Pericardium fibroblast (primary cell): ENCODE measurements around the gene SOX30.

GRCh38 chr5:157344397-157345021 is 968 bp downstream of the FNDC9 start:
- RAMPAGE, long total RNA: no peak

DNA sequence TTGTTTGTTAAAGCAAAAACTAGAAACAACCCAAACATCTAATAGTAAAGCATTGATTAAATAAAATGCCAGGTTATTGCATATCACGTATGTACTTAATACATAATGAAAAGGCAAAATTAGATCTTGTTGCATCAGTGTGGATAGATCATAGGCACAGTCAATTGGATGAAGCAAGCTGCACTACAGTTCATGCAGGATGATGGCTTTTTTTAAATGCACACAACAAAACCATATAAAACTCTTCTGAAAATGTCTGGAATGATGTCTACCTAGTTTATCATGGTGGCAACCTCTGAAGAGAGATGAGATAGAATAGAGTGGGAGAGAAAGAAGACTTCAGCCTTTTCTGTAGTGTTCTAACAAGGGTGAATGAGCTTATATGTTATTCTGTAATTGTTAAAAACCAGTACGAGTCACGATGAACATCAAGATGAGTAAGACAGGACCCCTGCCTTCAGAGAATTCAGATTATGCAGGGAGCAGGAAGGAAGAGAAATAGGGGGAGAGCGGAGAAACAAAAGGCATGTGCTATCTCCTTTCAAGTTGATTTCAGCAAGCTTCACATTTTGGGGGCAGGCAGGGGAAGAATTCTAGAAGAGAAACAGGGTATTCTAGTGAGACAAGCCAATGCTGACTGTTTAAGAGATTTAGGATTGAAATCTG is 38.4 kb upstream of the FNDC9 start:
- RAMPAGE, long total RNA: no peak

GRCh38 chr5:157393117-157393824 is 47.8 kb upstream of the FNDC9 start:
- RAMPAGE, long total RNA: no peak

GRCh38 chr5:157486243-157487204 is 26.5 kb downstream of the NIPAL4 start:
- RAMPAGE, long total RNA: no peak

- RAMPAGE, long total RNA: no peak
Measured at GRCh38 chr5:157496699-157497184, 36.7 kb downstream of the NIPAL4 start.

DNA sequence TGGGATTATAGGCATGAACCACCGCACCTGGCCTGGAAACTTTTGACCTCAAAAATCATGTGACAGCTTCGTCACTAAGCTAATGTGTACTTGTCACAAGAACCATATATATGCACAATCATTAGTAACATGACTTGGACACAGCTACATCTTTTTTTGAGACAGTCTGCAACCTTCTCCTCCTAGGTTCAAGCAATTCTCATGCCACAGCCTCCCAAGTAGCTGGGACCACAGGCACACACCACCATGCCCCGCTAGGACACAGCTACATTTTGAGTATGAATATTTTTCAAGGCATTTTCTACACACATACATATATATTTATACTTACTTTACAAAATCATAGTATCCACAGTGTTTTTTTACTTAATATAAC is 40.0 kb downstream of the NIPAL4 start:
- RAMPAGE, long total RNA: no peak

- RAMPAGE, long total RNA: no peak
Measured at GRCh38 chr5:157515910-157516544, 56.0 kb downstream of the NIPAL4 start.

DNA sequence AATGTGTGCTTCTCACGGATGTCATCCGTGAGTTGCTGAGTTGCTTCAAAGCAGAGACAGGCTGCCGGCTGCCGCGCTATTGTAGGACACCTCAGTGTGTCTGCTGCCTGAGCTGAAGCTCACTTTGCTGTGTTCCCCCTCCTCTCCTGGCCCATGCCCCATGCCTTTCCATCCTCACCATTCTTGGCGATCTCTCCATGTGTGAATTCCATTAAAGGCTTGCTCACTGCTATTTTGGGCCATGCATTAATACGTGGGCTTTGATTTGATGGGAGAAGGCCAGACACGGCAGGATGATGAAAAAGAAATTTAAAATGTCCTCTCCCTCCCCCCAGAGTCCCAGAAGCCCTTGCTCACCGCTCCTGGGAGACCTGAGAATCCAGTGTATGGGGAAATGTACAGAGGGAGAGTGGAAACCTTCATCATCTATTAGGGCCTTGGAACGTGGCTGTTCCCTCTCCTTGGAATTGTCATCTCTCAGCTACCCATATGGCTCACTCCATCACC is 14.4 kb downstream of the ADAM19 start:
- RAMPAGE, long total RNA: no peak

DNA sequence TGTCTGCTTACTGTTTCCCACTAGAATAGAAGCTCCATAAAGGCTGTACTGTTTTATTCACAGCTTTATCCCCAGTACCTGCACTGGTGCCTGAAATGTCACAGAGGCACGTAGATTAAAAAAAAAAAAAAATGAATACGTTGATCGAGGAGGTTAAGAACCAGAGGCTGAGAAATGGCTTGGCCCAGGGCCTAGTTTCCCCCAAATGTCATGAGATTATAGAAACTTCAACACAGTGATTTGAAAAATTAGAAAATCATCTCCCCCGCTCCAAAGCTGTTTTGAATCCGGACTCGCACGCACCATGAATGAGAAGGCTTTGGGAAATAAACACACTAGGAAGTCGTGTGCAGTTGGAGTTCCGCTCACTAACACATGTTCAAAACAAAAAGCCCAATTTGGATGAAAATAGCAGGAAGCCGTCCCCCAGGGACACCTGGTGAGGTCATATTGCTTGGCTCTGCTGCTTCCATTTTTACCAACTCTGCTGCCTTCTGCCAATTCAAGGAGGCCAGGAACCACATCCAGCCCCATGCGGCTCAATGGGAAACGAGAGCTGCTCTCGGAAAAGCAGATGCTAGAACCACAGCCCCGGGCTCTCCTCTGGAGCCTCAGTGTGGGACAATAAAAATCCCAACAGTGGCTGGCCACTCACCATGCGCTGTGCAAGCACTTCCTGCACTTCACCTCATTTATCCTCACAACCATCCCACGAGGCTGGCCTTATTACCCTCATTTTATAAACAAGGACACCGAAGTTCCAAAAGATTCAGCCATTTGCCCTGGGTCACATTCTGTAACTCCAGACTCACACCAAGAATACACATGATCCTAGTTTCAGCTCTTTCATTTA is 13.5 kb downstream of the ADAM19 start:
- RAMPAGE, long total RNA: no peak

GRCh38 chr5:157651477-157652709 is at the start of gene SOX30:
SOX30 (minus strand) TSS chr5:157652438.
- RAMPAGE, long total RNA: no peak

- RAMPAGE, long total RNA: no peak
Measured at GRCh38 chr5:157870823-157871356, 11.9 kb upstream of the CLINT1 start.

GRCh38 chr5:158812074-158812984 is 287.4 kb downstream of the EBF1 start:
- RAMPAGE, long total RNA: no peak

- RAMPAGE, long total RNA: no peak
Measured at GRCh38 chr5:158917960-158918159, 181.9 kb downstream of the EBF1 start.

DNA sequence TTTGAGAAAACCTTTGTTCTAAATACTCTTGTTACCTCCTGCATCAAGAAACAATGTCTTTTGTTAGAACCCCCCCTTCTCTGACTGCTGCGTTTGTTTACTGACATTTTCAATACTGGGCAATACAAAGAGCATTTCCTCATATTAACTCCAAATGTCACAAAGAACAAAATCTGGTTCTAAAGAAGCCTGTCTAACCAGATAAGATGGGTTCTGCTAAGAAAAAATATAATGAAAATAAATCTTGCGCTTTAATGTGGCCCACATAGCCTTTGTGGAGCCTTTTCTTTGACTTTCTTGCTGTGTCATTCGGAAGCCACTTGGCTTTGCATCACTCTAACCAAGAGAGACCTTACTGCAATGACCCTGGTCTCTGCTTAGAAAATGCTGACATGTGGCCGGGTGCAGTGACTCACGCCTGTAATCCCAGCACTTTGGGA is 88.1 kb downstream of the EBF1 start:
- RAMPAGE, long total RNA: no peak

GRCh38 chr5:159018582-159019270 is 81.0 kb downstream of the EBF1 start:
- RAMPAGE, long total RNA: no peak

- RAMPAGE, long total RNA: no peak
Measured at GRCh38 chr5:159021414-159022735, 77.8 kb downstream of the EBF1 start.

DNA sequence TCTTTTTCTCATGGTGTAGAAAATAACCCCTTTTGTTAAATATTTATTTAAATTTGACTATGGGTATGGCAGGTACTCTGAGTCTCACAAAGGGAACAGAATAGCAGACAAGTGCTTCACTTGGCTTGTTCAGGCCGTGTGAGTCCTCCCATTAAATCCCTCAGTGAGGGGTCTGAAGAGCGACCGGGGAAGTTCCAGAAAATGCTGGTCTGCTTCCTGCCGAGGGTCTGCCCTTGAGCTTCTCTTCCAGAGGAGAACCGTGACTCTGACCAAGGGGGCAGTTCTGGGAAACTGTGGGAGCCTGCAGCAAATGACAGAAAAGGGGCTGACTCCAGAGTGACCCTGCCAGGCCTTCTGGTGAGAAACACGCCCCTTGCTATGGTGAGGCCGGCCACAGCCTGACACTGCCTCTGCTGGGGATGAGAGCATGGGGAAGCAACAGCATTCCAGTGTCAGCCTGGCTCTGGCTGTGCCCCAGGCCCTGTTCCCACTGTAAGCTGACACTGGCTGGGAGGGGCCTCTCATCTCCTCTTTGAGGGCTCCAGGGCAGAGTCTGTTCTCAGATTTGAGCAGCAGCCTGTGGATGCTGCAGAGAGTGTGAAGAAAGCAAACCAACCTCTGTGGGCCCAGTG is 179.9 kb upstream of the IL12B start:
- RAMPAGE, long total RNA: no peak

GRCh38 chr5:159819988-159820595 is 96.2 kb upstream of the ADRA1B start:
- RAMPAGE, long total RNA: no peak

DNA sequence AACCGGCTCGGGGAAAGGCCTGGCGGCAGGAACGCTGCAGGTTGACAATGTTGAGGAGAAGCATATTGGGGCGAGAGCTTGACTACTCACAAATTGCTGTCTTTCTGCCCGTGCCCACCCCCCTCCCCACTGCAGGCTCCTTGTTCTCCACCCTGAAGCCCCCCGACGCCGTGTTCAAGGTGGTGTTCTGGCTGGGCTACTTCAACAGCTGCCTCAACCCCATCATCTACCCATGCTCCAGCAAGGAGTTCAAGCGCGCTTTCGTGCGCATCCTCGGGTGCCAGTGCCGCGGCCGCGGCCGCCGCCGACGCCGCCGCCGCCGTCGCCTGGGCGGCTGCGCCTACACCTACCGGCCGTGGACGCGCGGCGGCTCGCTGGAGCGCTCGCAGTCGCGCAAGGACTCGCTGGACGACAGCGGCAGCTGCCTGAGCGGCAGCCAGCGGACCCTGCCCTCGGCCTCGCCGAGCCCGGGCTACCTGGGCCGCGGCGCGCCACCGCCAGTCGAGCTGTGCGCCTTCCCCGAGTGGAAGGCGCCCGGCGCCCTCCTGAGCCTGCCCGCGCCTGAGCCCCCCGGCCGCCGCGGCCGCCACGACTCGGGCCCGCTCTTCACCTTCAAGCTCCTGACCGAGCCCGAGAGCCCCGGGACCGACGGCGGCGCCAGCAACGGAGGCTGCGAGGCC is 37.1 kb upstream of the TTC1 start:
- RAMPAGE, long total RNA: no peak

- RAMPAGE, long total RNA: no peak
Measured at GRCh38 chr5:160020881-160021143, 11.9 kb downstream of the TTC1 start.